ENCODE results near the genes MB and RBFOX2.

DNA sequence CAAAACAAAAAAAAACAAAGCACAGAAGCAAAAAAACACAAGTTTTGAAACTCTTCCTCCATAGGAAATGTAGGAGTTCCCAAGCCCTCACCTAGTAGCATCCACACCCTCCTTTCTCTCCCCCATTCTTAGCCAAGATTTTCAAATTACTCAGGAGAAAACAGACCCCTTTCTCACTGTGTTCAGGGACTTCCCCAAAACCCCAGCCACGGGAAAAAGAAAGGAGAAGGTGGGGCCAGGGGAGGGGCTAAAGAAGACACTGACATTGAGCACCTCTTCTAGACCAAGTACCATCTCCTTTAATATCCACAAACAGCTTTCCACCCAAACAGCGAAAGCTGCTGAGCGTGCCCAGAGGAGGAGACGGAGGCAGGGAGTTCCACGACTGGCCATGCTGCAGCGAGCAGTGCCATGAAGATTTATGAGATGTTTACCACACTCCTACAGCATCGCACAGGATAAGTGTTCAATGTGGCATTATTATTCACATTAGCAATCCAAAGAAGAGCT lies 127.5 kb downstream of the LARGE1 start:
- CAGE, long polyA plus RNA: no peak
- RRBS: no CpG with 5 or more reads among the region's 7 CpGs

GRCh38 chr22:33864363-33865390 lies 55.6 kb downstream of the LARGE1 start:
- CAGE, long polyA plus RNA: no peak
- RRBS: no CpG with 5 or more reads among the region's 13 CpGs

DNA sequence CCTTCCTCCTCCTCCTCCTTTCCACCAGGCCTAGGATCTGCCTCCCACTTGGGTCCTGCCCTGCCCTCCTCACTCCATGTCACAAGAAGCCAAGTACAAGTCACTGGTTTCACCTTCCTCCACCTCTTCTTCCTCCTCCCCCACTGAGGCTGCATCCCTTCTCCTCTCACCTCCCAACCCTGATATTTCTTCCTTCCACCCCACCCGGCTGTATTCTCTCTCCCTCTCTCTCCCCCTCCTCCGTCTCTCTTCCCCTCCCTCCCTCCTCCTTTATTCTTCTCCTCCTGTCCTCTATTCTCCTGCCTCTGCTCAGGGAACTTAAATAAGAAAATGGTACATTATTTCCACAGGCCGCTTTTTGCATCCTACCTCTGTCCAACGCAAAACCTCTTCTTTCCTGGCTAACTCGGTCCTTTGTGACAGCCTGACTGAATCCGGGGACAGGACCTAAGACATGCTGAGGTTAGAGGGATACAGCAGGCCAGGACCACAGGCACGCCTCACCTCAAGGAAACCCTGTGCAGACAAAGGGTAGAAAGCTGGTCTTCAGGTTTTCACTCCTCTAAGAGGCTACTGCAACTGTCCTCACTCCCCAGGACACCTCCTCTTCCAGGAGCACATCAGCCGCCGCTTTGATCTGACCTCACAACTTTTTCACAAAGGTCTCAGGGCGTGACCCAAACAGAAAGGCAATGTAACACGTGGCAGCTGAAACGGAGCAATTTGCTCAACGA lies 46.4 kb downstream of the LARGE1 start:
- CAGE, long polyA plus RNA: no peak
- RRBS: no CpG with 5 or more reads among the region's 13 CpGs

- CAGE, long polyA plus RNA: no peak
- RRBS: 85% methylated on average over 2 of the region's 12 CpGs
Measured at GRCh38 chr22:33875081-33876083, 44.9 kb downstream of the LARGE1 start.

- CAGE, long polyA plus RNA: no peak
- RRBS: no CpG with 5 or more reads among the region's 7 CpGs
Measured at GRCh38 chr22:35305569-35305976, 5.9 kb downstream of the TOM1 start.

DNA sequence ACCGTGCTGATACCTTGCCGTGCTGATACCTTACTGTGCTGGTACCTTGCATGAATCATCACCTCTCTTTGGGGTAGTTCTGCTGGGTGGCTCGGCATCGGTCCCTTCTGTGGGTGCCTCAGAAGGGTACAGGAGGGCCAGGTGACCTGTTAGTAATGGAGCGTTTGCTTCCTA lies 17.0 kb downstream of the TOM1 start:
- CAGE, long polyA plus RNA: no peak
- RRBS: no CpG with 5 or more reads among the region's 5 CpGs

GRCh38 chr22:35349452-35350466 lies 31.1 kb upstream of the HMOX1 start:
- CAGE, long polyA plus RNA: no peak
- RRBS: no CpG with 5 or more reads among the region's 25 CpGs

DNA sequence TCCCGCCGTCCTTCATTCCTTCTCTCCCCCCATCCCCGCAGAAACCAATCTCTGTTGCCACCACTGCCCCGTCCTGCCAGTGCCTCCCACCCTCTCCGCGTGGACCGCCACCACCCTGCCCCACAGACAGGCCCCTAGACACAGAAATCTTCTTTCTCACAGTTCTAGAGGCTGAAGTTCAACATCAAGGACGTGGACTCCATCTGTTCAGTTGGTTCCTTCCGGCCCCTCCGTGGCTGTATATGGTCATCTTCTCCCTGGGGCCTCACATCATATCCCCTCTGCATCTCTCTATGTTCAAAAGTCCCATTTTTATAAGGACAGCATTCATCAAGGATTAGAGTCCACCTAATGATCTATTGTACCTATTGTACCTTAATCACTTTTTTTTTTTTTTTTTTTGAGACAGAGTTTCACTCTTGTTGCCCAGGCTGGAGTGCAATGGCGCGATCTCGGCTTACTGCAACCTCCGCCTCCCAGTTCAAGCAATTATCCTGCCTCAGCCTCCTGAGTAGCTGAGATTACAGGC lies 29.3 kb upstream of the HMOX1 start:
- CAGE, long polyA plus RNA: no peak
- RRBS: no CpG with 5 or more reads among the region's 14 CpGs

DNA sequence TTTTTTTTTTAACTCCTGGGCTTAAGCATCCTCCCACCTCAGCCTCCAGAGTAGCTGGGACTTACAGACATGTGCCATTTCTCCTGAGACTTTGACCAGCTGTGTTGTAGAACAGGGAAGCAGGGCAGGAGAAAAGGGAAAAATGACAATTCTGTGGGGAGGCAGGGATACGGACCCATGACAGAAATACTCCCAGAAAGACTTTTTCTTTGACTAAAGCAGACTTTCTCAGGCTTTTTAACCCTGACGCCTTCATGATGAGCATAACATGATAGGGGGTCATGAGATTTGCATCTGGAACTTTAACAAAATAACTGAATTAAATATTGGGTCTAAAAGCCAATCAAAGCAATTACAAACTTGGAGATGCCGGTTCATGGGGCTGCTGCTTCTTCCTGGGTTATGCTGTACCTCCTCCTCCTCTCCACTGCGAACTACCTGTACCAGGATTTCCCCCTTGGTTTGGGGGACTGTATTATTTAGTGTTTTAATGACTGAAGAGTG lies 930 bp downstream of the HMOX1 start:
- CAGE, long polyA plus RNA: no peak
- RRBS: no CpG with 5 or more reads among the region's 4 CpGs

DNA sequence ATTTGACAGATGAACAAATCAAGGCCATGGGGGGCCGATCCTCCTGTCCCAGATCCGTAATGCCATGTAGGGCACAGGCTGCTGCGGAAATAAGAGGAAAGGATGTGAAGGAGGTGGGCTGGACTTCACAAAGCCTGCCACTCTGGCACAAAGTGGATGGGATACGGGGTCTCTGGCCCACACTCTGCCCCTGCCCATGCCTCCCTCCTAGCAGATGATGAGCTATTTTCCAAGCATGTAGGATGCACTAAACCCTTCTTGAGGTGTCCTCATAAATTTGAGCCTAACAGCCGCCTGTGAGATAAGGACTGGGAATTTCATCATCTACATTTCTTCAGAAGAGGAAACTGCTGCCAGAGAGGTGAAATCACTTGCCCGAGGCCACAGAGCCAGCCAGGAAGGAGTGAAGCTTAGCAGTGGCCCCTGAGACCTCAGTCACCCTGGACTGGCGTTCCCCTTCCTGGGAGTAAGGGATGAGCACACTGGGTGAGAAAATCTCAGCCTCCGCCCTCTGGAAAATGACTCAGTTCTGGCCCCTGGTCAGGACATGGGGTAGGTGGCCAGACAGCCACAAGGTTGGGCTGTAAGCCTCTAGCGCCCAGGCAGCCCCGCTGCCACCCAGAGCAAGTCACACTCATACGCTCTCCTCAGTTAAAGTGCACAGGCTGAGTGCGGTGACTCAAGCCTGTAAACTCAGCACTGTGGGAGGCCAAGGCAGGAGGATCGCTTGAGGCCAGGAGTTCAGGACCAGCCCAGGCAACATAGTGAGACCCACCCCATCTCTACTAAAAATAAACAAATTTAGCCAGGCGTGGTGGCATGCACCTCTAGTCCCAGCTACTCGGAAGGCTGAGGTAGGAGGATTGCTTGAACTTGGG lies 27.9 kb downstream of the MB start:
- CAGE, long polyA plus RNA: no peak
- RRBS: no CpG with 5 or more reads among the region's 15 CpGs

- CAGE, long polyA plus RNA: no peak
- RRBS: no CpG with 5 or more reads among the region's 24 CpGs
Measured at GRCh38 chr22:35614545-35616011, 2.1 kb downstream of the MB start.

DNA sequence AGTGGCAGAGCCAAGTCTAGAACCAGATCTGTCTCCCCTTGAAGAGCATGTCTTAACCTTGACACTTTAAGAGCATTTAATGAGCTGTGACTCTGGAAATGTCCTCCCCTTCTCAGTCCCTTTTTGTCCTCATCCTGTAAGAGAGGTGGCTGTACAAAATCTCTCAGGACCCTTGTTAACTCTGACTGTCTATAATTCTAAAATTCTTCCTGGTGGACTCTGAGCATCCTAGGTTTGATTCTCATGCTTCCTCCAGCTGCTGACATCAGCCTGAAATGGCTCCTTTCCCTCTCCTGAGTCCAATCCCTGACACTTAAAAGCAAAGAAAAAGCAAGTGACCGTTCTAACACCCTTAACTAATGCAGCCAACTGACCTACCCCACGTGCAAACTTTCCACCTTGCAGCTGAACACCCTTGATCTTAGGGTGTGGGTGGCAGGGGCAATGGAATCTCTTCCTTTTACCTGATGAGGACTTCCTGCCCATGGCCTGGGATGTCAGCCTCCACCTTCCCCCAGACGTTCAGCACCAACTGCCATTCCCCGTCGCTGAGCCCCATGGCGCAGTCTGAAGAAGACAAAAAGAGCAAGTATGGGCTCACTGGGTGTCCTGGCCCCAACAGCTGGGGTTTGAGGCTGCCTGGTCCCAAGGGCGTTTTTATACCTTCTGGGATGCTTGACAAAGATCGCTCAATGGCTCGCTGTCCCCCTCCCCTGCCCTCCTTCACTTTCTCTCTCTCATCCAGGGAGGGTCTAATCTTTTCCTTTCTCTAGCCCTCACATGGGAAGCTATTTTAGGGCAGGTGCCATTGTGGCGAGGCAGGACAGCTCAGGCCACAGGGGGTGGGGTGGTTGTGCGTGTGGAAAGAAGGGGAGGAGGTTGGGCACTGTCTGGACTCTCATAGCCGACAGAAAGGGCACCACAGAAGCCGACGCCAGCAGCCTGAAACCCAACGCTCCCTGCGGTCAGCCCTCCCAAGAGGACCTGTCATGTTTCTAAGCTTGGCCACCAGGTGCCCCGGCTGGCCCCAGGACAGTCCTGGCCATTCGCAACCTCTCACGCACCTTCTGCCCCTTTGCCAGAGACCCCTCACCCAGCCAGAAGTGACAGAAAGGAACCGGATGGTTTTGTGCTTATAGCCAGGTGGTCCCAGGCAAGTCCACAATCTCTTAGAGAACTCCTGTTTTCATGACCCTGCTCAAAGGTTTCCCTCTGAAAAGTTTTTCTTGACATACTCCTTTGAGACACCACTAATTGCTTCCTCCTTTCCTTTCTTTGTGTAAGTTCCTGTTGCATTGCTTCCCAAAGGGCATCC lies at the start of gene MB:
MB (minus strand) TSS at position 631 of the 1,315 bp plus-strand sequence.
- CAGE, long polyA plus RNA: no peak
- RRBS: 69% methylated on average over 3 of the region's 20 CpGs

DNA sequence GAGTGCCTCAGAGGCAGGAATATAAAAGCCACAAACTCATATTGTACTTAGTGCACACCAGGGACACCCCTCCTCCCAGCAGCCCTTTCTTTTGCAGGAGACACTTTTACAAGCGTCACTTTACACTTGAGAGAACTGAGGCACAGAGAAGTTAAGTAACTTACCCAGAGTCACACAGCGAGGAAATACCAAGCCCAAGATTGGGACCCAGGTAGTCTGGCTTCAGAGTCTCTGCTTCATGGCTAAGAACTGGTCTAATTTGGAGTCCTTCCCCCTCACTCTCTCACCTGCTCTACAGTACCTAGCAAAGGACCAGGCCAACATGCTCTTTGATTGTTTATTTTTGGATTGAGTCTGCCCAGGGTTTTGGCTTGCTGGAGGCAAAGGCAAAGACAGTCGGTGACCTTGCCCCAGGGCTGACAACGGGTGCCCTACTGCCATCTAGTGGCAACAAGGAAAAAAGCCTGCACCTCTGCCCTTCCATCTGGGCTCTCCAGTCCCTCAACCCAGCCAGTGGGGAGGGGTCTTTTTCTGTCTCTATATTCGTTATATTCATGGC lies 6.0 kb upstream of the MB start:
- CAGE, long polyA plus RNA: no peak
- RRBS: no CpG with 5 or more reads among the region's 5 CpGs

GRCh38 chr22:35713367-35713701 lies 4.3 kb upstream of the APOL5 start:
- CAGE, long polyA plus RNA: no peak
- RRBS: no CpG with 5 or more reads among the region's 10 CpGs

- CAGE, long polyA plus RNA: no peak
- RRBS: no CpG with 5 or more reads among the region's 2 CpGs
Measured at GRCh38 chr22:35887406-35888044, 141.1 kb downstream of the RBFOX2 start.

DNA sequence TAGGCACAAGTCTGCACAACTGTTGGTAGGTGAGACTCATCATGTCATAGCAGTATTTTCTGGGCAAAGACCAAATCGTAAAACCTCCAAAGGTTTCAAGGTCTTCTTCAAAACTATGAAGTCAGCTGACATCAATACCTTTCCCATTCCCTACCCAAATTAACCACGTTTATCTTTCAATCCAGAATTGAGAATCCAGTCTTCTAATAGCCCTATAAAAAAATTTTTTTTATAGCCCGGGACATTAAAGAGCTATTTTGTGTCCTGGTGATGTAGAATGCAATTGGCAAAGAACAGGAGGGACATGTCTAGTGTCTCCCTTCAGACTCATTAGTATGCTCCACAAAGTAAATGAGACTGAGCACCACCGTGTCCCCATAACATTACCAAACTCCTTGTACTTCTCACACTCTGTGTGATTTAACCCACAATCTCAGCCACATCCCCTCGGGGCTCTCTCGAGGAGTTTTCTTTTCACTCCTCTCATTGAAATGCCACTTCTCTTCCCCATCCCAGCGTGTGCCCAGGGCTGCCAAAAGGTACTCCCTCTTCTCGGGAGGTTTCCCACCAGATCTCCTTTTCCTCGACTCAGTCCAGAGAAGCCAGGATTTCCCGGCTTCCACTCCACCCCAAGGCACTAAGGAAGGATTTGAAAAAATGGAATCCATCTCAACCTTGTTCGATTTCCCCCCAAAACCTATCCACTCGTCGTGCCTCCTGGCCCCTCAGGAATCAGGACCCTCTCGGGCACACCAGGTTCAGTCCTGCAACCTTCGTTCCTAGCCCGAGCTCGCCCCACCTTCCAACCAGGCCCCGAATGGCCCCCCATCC lies 1.1 kb downstream of the RBFOX2 start:
- CAGE, long polyA plus RNA: no peak
- RRBS: no CpG with 5 or more reads among the region's 18 CpGs

DNA sequence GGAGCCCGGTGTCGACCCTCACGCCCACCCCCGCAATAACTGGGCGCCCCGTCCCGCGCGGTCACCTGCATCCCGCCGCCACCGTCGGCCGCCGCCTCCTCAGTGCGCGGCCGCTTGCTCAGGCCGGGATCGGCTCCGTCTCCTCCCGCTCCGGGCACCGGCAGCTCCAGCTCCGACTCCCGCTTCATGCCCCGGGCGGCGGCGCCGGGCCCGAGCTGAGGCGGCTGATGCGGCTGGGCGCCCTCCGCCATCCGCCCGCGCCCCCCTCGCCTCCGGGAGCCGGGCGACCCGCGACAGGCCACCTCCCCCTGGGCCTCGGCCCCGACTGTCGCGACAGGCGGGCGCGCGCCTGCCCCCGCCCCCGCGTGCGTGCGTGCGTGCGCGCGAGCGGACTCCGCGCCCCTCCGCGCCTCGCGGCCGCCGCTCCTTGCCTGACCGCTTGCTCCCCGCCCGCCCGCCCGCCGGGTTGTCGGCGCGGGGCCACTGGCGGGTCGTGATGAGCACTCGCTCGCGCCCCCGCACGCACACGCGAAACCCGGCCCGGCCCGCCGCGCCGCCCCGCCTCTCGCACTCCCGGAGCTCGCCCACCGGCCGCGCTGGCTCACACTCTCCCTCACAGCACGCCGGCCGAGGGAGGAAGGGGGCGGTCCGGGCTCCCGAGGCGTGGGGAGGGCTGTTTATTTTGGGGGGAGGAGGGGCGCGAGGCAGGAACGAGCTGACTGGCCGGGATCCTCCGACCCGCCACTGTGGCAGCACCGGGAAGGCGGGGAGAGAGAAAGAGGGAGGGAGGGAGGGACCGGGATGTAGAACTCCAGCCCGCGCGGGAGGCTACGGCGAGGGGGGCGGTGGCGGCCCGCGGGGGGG lies at the start of gene RBFOX2:
RBFOX2 (minus strand) TSS at position 650 of the 864 bp plus-strand sequence.
- CAGE, long polyA plus RNA: no peak
- RRBS: 1% methylated on average over 36 of the region's 127 CpGs

DNA sequence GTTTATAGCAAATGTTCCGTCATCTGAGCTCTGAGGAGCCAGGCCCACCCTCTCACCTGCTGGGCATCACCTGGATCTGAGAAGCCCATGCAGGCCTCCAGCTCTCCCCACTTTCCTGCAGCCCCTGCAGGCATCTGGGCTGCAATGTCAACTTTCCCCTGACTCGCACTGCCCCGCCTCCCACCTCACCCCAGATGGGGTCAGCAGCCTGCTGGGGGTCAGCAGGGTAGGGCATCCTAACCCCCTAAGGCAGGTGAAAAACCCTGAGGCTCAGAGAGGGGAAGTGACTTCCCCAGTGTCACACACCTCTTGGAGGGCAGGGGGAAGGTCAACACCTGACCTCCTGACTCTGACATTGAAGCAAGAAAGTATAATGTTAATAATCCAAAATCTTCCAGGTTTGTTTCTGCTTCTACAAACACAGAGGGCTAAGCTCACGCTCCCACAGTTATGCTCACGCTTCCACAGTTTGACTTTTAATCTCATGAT lies 1.4 kb downstream of the APOL3 start:
- CAGE, long polyA plus RNA: no peak
- RRBS: no CpG with 5 or more reads among the region's 5 CpGs

DNA sequence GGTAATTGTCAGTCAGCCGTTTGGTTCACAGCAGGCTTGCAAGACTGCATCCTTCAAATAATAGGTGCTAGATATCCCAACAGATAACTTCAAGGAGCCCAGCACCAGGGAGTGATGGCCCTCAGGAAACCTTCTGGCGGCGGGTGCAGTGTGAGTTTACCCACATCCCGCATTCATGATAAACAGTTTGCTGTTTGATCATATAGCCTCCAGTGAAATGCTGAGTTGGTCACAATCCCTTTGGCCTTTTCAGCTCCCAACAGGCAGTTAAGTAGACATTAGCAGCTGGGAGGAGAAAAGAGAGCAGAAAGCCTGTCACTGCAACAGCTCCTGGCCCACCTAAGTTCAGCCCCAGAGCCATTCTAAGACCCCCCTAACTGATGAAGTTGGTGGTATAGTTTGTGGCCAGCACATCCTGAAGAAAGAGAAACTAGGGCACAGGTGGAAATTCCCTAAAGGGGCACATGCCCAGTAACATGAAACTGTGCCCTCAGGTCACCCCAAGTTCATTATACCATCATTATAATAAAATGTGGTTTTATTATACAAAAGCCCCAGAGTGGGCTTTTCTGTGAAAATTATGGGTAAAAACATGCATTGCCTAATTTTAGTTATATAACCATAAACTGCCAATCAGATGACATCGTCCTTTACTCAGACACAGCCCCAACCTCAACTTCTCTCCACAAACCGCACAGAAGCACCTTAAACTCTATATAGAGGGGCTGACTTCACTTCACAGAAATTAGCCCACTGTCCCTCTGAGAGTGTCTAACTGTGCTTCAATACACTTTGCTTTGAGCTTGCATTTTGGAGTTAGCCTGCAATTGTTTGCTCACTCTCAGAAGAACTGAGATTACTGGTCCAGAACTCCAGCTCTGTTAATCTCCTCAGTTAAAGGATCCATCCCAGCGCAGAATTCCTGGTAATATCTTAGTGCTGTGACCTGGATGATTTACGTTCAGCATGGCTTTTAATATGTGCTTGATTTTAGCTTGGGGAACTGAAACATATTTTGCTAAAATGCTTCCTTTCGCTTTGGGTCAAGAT lies 1.6 kb upstream of the APOL3 start:
- CAGE, long polyA plus RNA: no peak
- RRBS: no CpG with 5 or more reads among the region's 9 CpGs

DNA sequence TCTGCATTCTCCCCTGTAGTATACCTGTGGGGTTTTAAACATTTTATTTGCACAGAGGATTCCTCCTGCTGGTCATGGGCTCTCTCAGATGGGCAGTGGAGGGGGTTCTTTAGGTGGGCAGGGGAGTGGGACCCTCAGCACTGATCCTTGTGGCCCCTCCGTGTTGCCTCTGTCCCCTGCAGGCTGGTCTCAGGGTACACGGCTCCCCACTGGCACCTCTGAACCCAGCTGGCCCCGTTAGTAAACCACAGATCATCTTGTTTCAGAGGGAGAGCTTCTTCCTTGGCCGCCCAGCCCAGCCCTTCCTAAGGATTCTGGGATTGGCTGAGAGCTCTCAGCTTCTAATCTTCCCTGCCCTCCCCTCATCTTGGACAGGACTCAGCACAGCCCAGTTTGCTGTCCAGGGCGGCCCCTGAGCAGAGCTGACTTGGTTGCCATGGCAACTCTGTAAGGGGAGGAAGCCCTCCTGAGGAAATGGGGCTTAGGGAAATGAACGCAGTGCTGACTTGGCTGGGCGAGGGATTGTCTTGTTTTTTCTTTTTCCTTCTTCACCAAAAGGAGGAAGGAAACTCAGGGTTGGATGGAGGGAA lies 4.7 kb downstream of the APOL4 start:
- CAGE, long polyA plus RNA: no peak
- RRBS: no CpG with 5 or more reads among the region's 7 CpGs

Measured in osteoblast (primary cell).